ENCODE measurements around the gene ACTR1B.

DNA sequence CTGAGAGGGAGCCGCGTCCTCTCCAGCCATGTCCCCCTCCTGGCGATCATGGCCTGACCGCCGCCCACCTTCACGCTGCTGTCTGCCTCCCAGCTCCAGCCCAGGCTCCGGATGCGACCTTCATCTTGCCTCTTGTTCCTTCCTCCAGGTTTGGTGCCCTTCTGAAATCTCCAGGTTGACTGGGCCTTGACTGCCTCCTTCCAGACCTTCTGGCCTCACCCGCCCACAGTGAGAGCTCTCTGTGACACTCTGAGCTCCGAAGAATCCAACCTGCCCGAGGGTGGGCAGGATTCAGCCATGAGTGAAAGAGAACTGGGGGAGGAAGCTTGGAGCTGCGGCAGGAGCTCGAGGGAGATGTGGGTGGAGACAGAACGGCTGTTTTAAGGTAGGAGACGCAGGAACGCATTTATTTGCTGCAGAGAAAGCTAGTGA is 42.8 kb upstream of the SEMA4C start:
- PRO-cap, 2 experiments: no peak in any of the 2 experiments
- RAMPAGE, long total RNA, 5 experiments: no peak in any of the 5 experiments

DNA sequence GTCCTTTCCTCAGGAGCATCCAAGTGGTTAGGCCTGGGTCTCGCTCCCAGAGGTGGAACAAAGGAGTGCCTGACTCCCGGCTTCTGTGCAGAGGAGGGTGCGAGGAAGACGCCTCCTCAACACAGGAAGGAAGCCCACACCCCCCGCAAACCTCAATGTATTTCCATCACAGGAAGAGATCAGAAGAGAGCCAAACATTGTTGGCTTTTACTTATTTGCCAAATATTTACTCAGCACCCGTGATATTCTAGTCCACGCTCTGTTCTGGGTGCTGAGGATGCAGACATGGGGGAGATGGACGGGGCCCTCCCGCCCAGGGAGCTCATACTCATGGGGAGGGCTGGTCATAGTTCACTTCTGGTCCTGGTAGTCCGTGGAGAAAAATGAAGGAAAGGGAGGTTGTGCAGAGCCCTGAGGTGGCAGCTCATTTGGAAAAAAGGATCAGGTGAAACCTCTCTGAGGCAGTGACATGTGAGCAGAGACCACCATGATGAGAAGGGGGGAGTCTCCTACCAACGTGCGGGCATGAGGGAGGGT is 44.0 kb upstream of the SEMA4C start:
- PRO-cap, 2 experiments: no peak in any of the 2 experiments
- RAMPAGE, long total RNA, 5 experiments: no peak in any of the 5 experiments

GRCh38 chr2:97211394-97212485 is 98.8 kb downstream of the ANKRD36 start:
- PRO-cap, 2 experiments: no peak in any of the 2 experiments
- RAMPAGE, long total RNA, 5 experiments: no peak in any of the 5 experiments

- PRO-cap, 2 experiments: no peak in any of the 2 experiments
- RAMPAGE, long total RNA, 5 experiments: no peak in any of the 5 experiments
Observed at GRCh38 chr2:97215183-97215863, 102.4 kb downstream of the ANKRD36 start.

DNA sequence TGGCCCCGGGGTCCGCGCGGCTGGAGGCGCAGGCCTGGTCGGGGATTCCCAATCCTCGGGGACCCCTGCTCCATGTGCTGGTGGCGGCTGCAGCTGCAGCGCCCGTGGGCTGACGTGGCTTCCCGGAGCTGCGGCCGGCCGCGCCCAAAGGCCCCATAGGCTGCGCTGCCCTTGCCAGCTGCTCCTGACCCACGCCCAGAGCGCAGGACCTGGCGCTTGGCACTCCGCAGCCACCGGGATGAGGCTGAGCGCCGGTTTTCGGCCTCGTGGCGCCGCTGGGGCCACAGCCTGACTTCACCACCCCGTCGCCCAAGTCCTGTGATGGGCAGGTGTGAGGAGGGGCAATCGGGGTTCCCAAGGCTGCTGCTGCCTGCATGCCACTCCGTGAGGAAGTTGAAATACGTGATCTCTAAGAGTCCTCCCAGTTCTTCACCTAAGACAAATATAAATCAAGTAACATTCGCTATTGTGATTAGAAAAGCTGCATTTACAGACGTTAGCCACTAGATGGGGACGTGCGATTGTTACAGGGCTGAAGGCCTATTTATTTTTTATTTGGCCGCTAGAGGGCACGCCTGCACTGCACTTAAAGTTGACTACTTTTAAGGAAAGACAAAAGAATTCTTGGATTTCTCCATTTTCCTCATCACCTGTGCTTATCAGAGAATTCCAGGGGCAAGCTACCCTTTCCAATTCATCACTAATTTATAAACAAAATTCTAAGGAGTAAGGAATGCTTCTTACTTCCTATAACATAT is 956 bp upstream of the ANKRD36B start:
- PRO-cap, 2 experiments: peak in 1 of 2 experiments; most common minus-strand start position 435 of the sequence (in 1)
- RAMPAGE, long total RNA, 5 experiments: no peak in any of the 5 experiments

DNA sequence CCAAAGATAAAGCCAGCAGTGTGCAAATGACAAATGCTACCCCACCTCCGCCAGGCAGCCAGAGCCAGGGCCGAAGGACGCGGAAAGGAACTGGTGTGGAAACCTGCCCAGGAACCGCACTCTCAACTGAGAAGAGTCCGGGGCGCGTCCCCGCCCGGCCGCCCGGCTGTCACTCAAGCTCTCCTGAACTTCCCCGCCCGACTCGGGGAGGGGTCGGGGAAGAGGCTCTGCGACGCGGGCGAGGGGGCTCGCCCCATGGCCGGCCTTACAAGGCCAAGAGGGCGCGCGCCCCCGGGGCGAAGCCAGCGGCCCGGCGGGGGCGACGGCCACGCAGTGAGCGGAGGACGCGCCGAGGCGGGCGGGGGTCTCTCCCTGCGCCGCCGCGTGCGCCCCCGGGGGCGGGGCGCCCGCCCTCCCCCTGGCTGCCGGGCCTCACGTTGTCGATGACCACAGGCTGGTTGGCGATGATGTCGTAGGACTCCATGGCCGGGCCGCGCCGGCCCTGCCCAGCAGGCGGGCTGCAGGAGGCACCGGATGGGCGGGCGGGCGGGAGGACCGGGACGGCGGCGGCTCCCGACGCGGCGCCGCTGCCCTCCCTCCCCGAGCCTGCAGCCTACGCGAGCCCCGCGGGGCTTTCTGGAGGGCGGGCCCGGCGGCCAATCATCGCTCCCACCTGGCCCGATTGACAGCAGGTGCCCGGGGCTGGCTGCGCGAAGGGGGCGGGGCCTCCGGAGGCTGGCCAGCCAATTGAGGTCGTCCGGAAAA is at the start of gene ACTR1B:
Gene ACTR1B, minus strand, starts transcription at position 638 of the 765 bp plus-strand sequence.
- PRO-cap, 2 experiments: peak in 2 of 2 experiments; most common plus-strand start position 61 of the sequence (in 1); most common minus-strand start position 608 of the sequence (in 2)
- RAMPAGE, long total RNA, 5 experiments: no peak in any of the 5 experiments

- PRO-cap, 2 experiments: no peak in any of the 2 experiments
- RAMPAGE, long total RNA, 5 experiments: no peak in any of the 5 experiments
Observed at GRCh38 chr2:97757080-97757538, 43.7 kb downstream of the ZAP70 start.

GRCh38 chr2:97805211-97805986 is 92.0 kb downstream of the ZAP70 start:
- PRO-cap, 2 experiments: no peak in any of the 2 experiments
- RAMPAGE, long total RNA, 5 experiments: no peak in any of the 5 experiments

DNA sequence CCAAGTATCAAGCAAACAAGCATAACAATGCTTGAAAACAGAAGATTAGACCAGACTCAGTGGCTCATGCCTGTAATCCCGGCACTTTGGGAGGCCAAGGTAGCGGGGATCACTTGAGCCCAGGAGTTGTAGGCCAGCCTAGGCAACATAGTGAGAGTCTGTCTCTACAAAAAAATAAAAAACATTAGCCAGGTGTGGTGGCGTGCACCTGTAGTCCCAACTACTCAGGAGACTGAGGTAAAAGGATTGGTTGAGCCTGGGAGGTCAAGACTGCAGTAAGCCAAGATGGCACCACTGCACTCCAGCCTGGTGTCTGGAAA is 125.6 kb downstream of the ZAP70 start:
- PRO-cap, 2 experiments: no peak in any of the 2 experiments
- RAMPAGE, long total RNA, 5 experiments: no peak in any of the 5 experiments

GRCh38 chr2:97854386-97855316 is 141.1 kb downstream of the TMEM131 start:
- PRO-cap, 2 experiments: no peak in any of the 2 experiments
- RAMPAGE, long total RNA, 5 experiments: no peak in any of the 5 experiments

DNA sequence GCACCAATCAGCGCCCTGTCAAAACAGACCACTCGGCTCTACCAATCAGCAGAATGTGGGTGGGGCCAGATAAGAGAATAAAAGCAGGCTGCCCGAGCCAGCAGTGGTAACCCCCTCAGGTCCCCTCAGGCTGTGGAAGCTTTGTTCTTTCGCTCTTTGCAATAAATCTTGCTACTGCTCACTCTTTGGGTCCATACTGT is 52.7 kb downstream of the VWA3B start:
- PRO-cap, 2 experiments: no peak in any of the 2 experiments
- RAMPAGE, long total RNA, 5 experiments: no peak in any of the 5 experiments

- PRO-cap, 2 experiments: no peak in any of the 2 experiments
- RAMPAGE, long total RNA, 5 experiments: no peak in any of the 5 experiments
Observed at GRCh38 chr2:98348077-98348707, 1.9 kb downstream of the CNGA3 start.

DNA sequence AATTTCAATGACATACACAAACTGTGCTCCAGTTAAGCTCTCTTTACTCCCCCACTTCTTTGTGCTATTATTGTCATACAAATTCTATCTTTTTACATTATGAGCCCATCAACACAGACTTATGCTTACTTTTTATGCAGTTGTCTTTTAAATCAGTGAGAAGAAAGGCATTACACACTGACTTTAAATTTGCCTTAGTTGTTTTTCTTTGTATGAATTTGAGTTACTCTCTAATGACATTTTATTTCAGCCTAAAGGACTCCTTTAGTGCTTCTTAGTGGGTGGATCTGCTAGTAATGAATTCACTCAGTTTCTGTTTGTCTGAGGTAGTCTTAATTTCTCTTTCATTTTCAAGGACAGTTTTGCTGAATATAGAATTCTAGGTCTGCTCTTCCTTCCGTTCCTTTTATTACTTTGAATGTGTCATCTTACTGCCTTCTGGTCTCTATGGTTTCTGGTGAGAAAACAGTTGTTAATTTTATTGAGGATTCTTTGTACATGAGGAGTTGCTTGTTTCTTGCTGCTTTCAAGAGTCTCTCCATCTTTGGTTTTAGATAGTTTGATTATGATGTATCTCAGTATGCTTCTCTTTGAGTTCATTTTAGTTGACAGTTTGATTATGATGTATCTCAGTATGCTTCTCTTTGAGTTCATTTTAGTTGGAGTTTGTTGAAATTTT is 5.9 kb upstream of the INPP4A start:
- PRO-cap, 2 experiments: no peak in any of the 2 experiments
- RAMPAGE, long total RNA, 5 experiments: no peak in any of the 5 experiments

- PRO-cap, 2 experiments: no peak in any of the 2 experiments
- RAMPAGE, long total RNA, 5 experiments: no peak in any of the 5 experiments
Observed at GRCh38 chr2:98505252-98505866, 60.7 kb downstream of the INPP4A start.

DNA sequence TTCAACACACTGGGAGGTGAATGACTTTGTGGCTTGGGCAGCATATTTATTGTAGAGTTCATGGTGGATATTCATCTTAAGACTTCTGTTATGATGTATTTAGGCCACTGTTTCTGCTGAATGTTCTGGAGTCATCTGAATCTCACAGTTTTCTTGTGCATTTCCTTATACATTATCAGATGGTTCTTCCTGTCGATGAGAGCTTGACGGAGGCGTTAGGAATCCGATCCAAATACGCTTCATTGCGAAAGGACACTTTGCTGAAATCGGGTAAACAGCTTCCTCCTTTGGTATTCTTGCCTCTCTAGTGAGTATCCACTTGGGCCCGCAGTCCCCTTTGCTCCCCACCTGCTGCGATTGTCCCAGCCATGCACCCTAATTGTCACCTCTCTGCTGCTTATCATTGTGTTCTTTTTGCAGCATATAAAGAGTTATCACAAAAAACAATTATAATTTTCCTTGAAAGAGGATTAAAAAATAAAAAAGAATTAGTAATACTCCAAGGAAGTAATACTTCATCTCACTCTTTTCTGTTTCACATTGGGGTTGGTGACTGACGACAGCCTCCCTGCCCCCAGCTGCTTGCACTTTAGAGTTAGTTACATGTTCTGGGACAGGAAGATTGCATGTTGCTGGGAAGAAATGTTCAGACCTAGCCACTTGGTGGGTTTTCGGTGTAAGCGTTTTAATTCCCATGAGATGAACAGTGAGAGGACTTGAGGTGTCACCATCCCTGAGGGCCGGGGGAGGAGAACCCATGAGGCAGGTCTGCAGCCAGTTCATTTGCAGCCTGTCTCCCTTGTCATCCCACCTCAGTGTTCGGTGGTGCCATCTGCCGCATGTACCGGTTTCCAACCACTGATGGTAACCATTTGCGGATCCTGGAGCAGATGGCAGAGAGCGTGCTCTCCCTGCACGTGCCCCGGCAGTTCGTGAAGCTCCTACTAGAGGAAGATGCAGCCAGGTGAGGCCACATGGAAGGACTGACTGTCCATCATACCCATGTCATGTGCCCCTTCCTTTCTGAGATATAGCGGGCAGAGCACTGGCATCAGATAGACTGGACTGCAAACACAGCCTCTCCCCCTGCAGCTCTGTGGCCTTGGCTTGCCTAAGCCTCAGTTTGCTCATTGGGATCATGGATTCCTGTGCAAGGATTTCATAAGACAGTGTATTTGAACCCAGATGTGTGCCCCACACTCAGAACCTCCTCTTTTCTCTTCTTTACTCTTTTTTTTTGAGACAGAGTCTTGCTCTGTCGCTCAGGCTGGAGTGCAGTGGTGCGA is 69.2 kb downstream of the COA5 start:
- PRO-cap, 2 experiments: no peak in any of the 2 experiments
- RAMPAGE, long total RNA, 5 experiments: no peak in any of the 5 experiments

GRCh38 chr2:98560350-98560835 is 47.9 kb downstream of the COA5 start:
- PRO-cap, 2 experiments: no peak in any of the 2 experiments
- RAMPAGE, long total RNA, 5 experiments: no peak in any of the 5 experiments

DNA sequence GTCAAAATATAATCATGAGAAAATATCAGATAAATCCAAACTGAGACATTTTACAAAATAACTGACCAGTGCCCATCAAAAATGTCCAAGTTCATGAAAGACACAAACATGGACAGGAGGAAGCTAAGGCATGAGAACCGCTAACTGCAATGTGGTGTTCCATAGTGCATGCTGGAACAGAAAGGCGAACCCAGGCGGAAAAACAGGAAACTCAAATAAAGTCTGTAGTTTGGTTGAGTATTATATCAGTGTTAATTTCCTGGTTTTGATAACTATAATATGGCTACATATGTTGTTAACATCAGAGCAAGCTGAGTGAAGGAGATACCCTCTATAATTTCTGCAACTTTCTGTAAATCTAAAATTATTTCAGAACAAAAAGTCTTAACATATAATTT is 53.5 kb downstream of the UNC50 start:
- PRO-cap, 2 experiments: no peak in any of the 2 experiments
- RAMPAGE, long total RNA, 5 experiments: no peak in any of the 5 experiments

- PRO-cap, 2 experiments: no peak in any of the 2 experiments
- RAMPAGE, long total RNA, 5 experiments: no peak in any of the 5 experiments
Observed at GRCh38 chr2:98663217-98664155, 55.1 kb downstream of the UNC50 start.

DNA sequence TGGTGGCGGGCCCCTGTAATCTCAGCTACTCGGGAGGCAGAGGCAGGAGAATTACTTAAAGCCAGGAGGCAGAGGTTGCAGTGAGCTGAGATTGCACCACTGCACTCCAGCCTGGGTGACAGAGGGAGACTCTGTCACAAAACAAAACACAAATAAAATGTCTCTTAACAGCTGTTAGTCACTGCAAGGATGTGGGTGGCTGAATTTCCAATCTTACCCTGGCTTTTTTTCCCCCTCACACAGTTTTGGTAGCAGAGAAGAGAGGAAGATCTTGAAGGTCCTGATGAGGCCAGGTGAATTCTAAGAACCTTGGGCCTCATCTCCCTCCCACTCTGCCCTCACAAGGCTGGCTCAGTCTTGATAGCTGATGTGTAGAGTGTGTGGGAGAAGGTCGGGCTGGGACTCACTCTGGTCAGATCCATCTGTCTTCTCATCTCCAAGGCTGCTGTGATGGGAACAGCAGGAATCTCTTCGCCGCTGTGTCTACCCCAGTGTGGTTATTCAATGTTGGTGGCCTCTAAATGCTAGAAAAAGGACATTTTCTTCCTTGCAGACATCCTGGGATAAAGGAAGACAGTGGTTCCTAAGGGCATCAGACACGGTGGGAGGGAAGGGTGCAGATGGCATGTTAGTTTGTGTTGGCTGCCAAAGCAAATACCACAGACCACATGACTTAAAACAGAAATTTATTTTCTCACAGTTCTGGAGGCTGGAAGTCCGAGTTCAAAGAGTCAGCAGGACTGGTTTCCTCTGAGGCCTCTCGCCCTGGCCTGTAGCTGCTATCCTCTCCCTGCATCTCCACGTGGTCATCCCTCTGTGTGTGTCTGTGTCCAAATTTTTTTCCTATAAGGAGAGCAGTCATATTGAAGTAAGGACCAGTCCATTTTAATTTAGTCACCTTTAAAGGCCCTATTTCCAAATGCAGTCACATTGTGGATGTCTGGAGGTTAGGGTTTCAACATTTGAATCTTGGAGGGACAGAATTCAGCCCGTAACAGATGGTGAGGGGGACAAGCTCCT is 37.6 kb upstream of the MGAT4A start:
- PRO-cap, 2 experiments: no peak in any of the 2 experiments
- RAMPAGE, long total RNA, 5 experiments: no peak in any of the 5 experiments

GRCh38 chr2:98805404-98805974 is 74.6 kb upstream of the MGAT4A start:
- PRO-cap, 2 experiments: peak in 1 of 2 experiments; most common plus-strand start chr2:98805662 (in 1)
- RAMPAGE, long total RNA, 5 experiments: no peak in any of the 5 experiments

Data from thyroid gland (tissue), 7 donors.